HTERT-HM (cell line): ENCODE measurements around the genes MRO and CCDC68.

DNA sequence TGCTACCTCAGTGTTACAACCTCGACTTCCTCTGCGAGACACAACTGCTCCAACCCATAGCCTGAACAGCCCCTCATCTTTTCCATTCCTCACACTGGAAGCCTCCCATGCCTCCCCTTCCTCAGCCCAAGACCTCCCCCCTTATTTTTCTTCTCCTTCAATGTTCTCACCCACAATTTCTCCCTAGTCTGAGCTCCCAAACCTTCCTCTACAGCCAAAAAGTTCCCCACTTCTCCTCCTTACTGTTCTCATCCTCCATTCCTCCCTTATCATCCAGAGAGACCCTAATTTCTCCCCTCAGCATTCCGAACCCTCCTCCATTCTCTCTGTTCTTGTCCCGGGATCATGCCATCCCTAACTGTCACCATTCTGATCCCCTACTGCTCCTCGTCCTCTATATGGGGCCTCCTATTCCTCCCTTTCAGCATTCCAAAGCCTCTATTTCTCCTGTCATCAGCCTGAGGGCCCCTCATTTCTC lies 717 bp downstream of the MBD1 start:
- RRBS: no CpG with 5 or more reads among the region's 5 CpGs

DNA sequence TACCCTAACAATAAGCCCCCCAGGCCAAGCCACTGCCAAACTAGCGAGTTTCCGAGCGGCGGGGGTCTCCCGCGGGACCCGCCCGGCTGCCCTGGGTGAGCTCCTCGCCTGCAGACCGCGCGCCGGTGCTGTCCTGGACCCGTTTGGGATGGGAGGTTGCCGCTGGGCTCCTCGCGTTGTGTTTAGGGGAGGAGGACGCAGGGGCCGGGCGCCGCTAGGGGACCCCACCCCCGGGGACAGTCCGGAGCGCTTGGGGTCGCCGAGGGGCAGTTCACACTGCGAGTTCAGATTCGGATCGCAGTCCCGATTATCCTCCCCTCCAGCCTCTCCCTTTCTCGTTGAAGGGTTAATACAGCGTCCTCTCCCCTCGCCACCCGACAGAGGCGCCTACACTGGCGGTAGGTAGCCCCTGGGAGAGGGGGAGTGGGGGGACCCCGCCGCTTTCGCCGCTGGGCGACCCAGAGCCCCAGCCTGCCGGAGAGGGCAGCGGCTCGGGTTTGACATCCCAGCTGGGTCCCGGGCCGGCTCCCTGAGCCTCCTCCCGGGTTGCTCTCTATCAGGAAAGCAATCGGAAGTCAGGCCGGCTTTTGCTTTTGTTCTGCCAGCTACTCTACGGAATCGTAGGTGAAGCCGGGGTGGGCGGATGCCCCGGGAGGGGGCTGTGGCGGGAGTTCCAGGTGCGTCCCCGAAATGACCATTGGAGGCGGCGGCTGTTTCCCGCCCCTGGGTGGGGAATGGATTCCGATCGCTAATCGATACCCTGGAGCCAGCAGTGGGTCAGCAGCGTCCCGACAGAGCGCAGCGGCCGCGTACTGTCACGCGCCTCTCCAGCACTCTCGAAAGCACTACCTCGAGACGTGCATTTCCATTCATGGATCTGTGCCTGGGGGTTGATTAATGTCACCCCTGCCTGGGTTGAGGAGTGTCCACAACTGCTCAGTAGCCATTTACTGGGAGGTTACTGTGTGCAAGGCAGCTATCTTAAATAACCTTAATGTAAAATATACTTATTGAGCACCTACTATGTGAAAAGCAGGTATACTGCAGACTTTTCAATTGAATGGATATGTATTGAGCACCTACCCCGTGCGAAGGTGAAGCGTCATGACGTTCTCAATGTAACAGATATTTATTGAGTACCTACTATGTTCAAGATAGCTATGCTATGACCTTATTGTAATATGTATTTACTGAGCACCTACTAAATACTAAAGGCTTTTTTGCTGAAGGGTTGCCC lies 893 bp downstream of the MAPK4 start:
- RRBS: 6% methylated on average over 17 of the region's 78 CpGs

DNA sequence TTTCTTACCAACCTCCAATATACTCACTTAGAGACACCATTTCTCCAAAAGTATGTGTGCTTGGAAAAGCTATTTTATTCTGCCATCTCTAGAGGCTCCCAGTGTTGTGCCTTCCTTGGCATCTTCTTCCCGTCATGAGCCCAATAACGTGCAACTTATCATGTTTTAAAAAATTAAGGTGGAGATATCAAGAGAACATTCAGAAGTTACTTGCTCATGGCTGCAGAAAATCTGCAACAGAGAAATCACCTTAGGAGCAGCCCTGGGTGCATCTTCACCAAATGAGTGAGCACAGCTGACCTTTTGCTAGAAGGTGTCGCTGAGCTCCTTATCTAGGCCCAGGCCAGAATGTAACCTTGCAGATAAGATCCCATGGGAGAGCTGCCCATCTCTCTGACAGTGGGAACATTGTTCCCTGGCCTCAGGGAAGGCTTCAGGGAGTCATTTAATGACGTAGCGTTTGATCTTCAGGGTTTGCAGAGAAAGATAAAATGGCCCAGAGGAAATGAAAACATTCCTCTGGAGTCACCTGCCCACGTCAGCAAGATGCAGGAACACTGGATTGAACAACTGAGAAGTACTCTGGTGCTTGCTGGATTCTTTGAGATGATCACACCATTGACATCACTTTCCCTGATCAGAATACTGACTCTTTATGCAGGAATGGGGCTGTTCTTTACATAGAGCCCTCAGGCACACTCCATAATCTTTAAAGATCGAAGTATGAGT lies 51.5 kb downstream of the MAPK4 start:
- RRBS: no CpG with 5 or more reads among the region's 7 CpGs

- RRBS: no CpG with 5 or more reads among the region's 11 CpGs
Measured at GRCh38 chr18:50653629-50654111, 93.8 kb downstream of the MAPK4 start.

DNA sequence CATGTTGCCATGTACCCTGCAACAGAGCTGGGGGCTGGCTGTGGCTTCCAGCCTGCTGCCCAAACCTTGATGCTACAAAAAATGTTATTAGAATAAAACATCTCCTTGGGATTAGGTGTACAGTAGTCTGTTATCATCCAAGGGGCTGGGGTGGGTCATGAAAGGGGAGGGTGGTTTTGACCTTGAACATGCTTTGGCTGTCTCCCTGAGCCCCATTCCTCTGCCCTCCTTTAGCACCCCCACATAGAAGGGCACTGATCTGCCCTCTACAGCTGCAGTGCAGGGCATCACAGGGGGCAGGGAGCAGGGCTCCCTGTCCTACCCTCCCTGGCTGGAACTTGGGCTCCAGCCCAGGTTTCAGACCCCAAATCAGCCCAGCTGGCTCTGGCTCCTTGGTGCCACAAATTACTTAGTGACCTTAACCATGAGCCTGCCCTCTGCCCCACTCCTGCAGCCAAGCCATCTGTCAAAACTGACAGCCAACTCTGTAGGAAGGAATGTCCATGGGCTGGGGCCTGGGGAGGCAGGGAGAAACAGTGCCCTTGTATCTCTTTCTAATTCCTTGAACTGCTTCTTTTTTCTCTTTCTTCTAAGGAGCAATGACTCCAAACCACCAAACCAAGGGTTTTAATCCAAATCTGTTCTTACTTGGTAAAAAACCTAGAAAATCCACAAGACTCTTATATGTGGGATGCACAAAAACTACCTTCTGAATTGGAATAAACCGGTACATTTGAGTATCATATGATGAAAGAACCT lies 105.7 kb downstream of the MAPK4 start:
- RRBS: no CpG with 5 or more reads among the region's 1 CpG

DNA sequence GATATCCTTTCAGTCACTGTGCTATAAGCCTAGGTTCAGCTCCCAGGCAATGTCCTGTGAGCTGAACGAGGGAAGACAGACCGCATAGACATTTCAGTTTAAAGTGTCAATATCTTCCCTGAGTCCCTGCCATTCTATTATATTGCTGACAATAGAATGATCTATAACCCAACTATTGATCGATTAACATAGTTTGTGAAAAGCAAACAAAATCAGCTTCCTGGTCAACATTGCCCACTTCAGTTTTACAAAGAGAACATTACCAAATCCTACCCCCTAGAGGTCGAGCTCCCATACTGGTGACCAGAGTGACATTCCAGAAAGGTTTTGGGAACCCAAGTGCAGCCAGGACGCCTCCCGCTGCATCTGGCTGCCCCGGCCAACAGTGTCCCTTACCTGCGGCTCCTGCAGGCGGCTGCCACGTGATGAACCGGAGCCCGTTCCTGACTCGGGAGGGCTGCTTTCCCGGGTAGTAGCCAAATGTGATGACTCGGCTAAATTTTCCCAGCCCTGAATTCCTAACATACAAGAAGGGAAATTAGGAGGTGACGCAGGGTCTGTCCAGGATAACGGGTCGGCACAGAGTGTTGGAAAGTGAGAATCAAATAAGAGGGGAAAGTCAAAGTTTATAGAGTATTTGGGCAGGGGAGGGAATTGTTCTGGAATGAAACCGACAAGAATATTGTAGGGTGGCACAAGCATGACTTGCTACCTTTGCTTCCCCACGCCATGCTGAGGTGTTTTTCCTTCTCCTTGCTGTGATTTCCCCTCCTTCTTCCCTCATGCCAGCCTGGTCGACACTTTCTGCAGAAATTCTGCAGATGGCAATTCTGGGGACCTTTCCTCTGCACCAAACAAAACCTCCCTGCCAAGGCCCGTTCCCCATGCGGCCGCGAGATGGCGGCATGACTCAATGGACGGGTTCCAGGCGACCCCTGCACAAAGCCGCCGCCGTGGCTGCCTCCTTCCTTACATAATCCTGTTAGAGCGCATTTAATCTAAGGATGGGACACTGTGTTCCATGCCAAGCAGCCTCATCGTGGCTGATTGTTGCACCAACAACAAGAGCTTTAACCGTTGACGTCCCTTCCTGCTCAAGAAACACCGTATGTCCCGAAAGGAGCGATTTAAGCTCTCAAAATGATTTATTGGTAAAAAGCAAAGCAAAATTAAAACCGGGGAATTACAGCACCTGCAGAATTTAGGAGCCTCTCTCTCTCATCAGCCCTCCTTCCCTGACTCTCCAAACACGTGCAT lies at the start of gene MRO:
Gene MRO (minus strand): TSS at position 832 of the 1,257 bp plus-strand sequence.
- RRBS: 3% methylated on average over 8 of the region's 40 CpGs

DNA sequence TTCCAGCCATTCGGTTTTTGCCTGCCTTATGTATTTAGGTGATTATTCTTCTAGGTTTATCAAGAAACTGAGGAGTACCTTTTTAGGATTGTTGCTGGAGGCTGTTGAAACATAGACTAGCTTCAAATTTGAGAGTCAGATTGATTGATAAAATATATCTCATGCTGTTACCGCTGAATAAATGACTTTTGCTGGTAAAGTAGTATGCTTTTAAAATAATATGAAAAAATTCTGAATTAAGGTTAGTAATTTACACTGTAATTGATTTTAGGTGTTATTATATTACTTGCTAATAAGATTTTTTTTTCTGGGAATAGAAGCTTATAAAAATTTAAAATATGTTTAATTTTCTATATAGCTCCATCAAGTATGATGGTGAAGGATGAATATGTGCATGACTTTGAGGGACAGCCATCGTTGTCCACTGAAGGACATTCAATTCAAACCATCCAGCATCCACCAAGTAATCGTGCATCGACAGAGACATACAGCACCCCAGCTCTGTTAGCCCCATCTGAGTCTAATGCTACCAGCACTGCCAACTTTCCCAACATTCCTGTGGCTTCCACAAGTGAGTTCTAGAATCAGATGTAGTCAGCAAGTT lies 24.5 kb downstream of the SMAD4 start:
- RRBS: no CpG with 5 or more reads among the region's 5 CpGs

DNA sequence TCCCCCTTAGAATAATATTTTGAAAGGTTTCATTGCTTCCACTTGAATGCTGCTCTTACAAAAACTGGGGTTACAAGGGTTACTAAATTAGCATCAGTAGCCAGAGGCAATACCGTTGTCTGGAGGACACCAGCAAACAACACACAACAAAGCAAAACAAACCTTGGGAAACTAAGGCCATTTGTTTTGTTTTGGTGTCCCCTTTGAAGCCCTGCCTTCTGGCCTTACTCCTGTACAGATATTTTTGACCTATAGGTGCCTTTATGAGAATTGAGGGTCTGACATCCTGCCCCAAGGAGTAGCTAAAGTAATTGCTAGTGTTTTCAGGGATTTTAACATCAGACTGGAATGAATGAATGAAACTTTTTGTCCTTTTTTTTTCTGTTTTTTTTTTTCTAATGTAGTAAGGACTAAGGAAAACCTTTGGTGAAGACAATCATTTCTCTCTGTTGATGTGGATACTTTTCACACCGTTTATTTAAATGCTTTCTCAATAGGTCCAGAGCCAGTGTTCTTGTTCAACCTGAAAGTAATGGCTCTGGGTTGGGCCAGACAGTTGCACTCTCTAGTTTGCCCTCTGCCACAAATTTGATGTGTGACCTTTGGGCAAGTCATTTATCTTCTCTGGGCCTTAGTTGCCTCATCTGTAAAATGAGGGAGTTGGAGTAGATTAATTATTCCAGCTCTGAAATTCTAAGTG lies 53.2 kb downstream of the SMAD4 start:
- RRBS: no CpG with 5 or more reads among the region's 2 CpGs

DNA sequence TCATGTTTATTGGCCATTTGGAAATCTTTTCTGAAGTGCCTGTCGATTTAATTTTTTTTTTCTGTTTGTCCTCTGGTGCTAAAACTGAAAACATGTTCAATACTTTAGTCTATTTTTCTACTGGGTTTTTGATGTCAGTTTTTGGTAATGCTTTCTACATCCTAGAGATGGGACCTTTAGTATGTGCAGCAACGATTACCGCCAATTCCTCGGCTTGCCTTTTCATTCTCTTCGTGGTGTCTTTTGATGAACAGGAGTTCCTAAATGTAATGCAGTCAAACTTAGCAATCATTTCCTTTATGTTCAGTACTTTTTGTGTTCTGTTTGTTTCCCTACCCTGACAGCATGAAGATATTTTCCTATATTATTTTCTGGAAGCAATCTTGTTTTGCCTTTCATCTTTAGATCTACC lies 55.9 kb downstream of the MEX3C start:
- RRBS: no CpG with 5 or more reads among the region's 5 CpGs

GRCh38 chr18:54388149-54388722 lies 30.5 kb downstream of the C18orf54 start:
- RRBS: no CpG with 5 or more reads among the region's 1 CpG

DNA sequence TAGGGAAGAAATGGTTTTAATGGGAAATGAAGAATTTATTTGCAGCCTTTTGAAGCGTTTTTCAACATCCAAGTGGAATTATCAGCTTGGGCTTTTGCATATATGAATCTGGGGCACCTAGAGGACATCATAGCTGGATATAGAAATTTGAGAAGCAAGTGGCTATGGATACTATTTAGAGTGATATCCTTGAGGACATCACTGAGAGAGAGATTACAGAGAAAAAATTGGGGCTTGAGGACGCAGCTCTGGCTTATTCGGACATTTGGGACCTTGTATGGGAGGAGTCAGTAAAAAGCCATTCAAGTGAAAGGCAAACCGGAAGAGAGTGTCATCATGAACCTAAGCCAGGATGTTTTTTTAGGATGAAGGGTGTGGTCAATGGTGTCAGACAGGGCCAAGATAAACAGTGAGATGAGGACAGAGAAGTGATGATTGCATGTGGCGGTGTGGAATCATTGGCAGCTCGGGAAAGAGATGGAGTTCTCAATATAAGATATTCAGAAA lies 4.2 kb downstream of the RAB27B start:
- RRBS: no CpG with 5 or more reads among the region's 6 CpGs

GRCh38 chr18:54959271-54959604 lies at the start of gene CCDC68:
Gene CCDC68 (minus strand): TSS chr18:54959461.
- RRBS: 35% methylated on average over 8 of the region's 37 CpGs

- RRBS: no CpG with 5 or more reads among the region's 8 CpGs
Measured at GRCh38 chr18:55258775-55259232, 299.5 kb upstream of the CCDC68 start.

- RRBS: no CpG with 5 or more reads among the region's 4 CpGs
Measured at GRCh38 chr18:55319356-55319933, 268.5 kb downstream of the TCF4 start.

GRCh38 chr18:55328099-55328779 lies 259.8 kb downstream of the TCF4 start:
- RRBS: no CpG with 5 or more reads among the region's 4 CpGs

GRCh38 chr18:55419991-55420820 lies 167.8 kb downstream of the TCF4 start:
- RRBS: no CpG with 5 or more reads among the region's 11 CpGs

DNA sequence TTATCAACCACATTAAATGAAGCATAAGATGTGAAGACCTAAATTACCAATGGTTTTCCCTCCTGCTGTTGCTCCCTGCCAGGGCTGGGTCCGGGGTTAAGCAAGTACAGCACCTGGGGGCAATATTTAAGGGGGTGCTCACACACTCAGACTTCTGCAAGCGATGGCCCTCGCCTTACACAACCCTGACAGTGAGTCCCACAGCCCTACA lies 90.0 kb downstream of the TCF4 start:
- RRBS: no CpG with 5 or more reads among the region's 3 CpGs

DNA sequence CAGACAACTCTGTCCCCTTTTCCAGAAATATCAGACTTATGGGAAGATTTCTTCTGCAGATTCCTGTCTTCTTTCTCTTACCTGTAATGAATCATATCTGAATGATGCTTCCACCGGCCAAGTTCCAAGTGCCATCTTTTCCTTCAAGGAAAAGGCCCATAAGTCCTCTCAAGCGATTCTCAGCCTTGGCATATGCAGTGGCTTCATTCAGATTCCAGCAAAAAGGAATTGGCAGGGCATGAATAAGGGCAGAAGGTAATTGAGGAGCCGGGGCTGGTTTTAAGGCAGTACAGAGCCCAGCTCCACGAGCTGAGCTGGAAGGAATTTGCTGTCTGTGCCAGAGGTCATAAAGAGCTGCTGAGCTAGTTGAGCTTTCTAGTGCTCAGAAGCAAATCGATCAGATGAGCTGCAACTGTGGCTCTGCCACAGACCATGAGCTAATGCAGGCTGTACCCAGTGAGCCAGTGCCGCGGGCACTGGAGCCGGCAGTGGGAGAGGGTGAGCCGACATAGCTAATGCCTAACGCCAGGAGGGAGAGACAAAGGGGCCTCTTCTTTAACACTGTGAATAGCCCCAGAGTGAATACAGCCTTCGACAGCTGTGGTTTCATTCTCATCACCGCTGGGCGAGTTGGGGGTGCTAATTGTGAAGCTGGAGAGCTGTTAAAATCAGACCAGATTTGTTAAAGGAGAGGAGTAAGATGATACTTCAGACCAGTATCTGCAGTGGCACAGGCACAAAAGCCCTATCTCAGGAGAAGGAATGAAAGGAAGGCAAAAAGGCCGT lies 410.0 kb upstream of the TCF4 start:
- RRBS: no CpG with 5 or more reads among the region's 14 CpGs

DNA sequence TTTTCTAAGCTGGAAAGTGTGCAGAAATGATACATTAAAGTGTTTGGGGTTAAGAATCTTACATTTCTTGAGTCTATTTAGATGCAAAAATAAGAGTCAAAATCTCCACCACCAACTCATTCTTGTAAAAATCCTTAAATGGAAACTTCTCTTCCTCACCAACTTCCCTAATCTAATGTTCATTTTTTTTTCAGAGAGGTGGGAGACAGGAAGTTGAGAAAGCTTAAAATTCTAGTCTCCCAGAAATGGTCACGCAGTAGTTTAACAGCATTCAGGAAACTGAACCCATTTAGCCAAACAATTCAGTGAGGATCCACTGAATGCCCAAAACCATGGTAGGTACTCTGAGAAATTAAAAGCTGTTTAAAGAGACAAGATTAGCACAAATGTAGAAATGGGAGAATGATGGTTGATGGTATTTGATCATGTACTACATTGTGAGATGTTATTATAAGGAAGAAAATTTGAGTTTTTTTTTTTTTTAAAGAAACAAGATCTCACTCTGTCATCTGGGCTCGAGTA lies 68.9 kb downstream of the TXNL1 start:
- RRBS: no CpG with 5 or more reads among the region's 2 CpGs